ENCODE data around the gene MTNR1A.

DNA sequence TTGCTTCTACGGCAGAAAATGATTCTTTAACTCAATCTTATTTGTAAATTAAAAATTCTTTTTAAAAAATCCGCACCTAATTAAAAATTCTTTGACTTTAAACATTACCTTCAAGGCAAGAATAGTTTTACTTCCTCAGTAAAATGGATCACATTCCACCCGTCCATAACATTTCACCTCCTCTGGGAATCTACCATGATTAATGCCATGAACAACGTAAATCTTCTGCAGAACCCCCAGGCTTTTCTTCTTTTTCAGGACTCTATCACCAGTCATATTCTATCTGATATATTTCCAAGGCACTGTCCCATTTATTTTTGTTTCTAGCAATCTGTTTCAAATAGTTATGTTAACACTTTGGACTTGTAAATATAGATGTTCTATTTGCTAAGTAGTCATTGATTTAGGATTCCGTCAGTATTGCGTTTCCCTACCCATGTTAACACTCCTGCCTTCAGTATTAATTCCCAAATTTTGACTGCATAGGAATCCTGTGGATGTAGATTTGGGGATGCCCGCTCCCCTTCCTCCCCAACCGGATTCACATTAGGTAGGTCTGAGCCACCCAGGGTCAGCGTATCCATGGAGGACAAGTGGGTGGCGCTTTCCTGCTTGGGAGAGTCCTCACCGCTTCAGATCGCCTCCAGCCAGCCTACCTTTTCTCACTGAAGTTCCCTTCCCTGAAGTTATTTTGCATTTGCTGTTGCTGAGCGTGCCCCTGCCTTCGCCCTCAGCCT is 1.0 kb upstream of the SORBS2 start:
- PRO-cap, result no peak

GRCh38 chr4:185814753-185815060 is 2.7 kb upstream of the SORBS2 start:
- PRO-cap, result no peak

GRCh38 chr4:185816873-185817928 is 5.2 kb upstream of the SORBS2 start:
- PRO-cap, result no peak

DNA sequence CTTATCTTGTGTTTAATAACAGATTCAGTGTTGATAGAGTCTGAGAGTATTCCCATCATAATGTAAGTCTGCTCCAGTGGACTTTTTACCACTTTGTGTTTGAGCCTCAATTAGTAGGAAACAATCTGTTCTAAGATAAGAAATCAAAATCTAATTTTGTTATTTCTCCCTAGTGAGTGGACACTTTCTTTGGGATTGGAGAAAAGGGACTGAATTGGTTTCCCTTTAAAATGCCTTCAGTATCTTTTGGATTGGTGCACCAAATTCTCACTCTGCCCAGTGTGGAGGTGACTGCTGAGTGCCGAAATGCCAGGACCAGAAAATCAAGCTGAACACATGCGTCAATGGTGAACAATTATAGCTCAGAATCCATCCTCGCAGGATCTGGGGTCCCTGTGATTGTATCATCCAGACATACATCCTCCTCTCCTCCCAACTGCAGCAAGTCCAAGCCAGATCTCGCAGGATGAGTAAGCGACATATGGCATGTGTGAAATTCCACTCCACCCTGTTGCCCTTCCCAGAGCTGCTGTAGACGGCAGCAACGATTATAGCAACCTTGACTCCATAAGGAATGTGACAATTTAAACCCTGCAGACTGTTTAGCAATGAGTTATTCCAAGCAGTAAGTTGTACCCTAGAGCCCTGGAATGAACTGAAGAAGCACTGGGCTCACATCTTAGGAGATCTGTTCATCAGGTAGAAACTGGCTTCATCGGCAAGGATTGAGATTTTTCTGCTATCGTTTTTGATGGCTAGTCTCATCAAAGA is 35.3 kb upstream of the SORBS2 start:
- PRO-cap, result no peak

DNA sequence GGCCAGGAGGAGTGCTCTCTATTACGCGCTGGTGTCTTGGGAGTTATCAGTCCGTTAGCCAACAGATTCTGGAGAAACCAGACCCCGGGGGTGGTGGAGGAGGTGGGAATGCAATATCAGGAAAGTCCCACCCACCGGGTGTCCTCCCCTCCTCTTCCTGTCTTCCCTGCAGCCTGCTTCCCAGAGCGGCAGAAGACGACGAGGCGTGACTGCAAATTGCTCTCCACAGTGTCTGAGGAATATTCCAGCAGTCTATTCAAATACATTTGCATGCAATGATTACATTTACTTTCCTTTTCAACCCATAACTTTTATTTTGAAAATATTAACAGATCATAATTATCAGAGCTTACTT is 17.8 kb upstream of the TLR3 start:
- PRO-cap, result no peak

- PRO-cap, result no peak
Observed at GRCh38 chr4:186069666-186069994, 674 bp downstream of the TLR3 start.

DNA sequence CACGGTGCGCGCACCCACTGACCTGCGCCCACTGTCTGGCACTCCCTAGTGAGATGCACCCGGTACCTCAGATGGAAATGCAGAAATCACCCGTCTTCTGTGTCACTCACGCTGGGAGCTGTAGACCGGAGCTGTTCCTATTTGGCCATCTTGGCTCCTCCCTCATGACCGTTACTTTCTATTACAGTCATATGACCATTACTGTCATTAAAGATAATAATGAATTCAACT is 47.2 kb downstream of the TLR3 start:
- PRO-cap, result unidirectional peak, minus-strand start at position 163 of the sequence

DNA sequence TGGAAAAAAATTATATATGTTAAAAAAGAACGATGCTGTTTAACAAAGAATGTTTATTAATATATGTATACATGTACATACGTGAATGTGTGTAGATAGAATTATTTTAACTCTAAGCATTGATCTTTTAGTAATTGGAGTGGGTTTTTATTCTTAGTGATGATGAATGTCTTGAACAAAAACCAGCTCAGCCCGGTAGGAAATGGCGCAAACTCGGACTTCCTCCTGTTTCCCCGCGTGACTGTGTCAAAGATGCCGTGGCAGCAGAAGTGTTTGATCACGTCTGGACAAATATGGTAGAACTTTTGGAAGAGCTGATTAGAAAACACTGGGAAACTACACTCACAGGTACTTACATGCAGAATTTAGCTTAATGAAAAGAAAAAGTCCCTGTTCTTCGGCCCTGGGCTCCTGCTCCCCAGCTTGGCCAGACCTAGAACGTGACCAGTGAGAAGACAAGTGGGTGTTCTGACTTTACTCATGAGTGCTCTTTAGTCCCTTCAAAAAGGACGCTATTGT is 35.5 kb upstream of the CYP4V2 start:
- PRO-cap, result no peak

DNA sequence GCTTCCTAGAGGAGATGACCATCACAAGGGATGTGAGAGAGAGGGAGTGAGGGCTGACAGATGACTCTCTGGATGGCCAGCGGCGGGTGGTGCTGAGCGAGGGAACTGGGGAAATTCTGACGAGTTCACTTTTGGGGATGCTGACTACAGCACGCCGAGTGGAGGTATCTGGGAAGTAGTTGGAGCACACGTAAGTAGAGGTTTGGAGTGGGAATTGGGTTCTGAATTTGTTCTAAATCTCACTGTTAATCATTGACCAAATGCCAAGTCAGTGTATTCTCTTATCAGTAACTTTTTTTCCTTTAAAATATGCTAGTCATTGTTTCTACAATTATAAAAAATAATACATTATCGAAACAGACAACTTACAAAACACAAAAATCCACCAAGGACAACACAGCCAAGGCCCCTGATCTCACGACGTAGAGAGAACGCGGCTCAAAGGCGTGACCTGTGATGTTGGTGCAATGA is 22.4 kb upstream of the CYP4V2 start:
- PRO-cap, result no peak

DNA sequence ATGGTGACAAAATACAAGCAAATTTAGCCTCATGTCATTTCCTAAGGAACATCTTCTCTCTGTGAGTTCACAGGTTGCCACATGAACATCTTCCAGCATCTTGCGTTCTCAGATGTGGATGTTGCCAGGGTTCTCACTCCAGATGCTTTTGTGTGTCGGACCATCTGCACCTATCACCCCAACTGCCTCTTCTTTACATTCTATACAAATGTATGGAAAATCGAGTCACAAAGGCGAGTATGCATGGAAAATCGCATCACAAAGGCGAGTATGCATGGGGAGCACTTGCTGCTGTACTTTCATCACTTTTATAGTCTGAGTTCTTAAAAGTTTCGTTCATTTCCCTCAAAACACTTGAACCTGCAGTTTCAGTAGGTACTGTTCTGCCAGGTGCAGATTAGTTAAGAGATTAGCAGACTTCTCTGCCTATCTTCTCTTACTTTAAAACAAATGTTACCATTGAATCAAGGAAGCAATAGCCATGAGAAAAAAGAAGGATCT is 15.8 kb upstream of the F11 start:
- PRO-cap, result no peak

- PRO-cap, result no peak
Observed at GRCh38 chr4:186267117-186267381, 1.1 kb downstream of the F11 start.

GRCh38 chr4:186554169-186554928 is 1.0 kb downstream of the MTNR1A start:
- PRO-cap, result no peak

GRCh38 chr4:186554929-186555781 is at the start of gene MTNR1A:
TSS of gene MTNR1A (minus strand) at chr4:186555567.
- PRO-cap, result no peak

DNA sequence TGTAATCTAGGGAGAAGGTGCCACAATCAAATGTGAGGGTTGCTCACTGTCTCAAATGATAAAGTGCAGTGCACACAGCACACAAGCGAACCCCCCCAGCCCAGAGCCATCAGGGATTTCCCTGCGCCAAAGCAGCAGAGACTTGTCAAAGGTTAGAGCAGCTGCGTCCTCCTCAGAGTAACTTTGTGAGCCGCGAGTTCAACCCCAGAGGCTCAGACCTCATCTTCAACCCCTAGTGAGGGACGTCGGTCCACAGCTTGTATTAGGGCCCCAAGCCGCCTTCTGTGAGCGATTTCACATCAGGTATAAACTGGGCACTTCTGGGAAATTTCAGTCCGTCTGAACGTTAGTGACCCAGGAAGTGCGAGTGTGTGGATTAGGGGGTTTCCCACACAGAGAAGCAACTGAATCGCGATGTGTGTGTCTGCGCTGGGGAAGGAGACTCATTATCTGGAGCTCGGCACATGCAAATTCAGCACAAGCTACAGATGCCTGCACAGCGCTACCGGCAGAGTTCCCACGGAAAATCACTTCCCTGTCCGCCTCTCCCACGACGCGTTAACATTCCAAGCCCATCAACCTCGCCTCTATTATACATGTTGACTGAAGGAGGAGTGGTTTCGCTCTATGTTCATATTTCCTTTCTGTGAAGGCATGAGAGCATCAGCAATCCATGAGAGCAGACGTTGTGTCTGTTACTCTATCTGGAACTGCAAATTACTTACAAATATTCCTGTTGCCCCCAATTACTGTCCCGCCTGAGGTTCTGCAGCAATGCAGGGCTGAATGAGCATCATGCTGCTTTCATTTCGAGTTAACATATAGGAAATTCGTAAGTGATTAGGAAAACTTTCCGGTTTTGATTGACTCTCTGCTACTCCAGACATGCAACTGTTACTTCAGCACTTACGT is 14.8 kb upstream of the MTNR1A start:
- PRO-cap, result no peak

DNA sequence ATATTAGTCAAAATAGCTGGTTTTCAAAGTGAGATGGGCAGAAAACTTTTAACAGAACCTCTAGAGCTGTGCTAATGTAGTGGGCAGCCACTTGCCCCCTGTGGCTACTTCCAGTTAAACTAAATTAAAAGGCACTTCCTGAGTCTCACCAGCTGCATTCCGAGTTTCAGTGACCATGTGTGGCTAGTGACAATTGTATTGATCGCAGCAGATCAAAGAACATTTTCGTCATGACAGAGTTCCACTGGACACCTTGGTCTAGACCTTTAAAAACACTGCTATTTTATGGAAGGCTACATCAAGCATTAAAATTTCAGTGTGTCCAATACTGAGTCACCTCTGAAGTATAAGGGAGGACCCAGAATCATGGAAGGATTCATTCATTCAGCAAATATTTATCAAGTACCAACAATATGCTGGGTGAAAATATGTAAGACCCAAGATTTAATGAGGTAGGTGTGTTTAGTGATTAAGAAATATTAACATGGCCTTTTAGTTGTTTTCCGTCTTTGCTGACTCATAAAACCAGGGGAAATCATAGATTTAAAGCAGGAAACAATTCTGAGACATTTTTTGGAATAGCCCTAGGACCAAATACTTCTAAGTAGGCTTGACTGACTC is 5.1 kb upstream of the FAT1 start:
- PRO-cap, result no peak

DNA sequence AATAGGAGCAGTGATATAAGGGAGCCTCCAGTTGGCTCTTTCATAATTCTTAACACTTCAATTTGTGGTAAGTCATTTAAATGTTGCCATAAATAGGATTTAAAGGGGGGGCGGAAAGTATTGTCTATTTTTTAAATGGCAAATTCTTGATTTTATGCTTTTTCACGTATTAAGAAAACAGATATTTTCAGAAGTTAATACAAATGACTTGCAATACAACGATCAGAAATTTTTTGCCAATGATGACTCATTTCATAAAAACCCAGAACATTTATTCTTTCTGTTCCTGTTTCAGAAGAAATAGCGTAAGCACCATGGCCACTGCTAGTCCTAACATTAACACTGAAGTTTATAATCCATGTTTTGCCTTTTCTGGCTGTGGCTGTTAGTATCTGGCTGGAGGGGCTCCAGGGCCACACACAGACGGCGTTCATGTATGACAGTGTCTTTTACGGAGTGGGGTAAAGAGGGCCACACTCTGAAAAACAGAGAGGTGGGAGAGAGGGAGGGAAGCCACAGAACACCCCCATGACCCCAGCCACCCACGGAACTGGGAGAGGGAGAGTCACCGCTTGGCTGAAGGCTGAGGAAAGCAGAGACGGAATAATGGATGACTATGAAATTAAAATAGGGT is 115.9 kb upstream of the FAT1 start:
- PRO-cap, result no peak

DNA sequence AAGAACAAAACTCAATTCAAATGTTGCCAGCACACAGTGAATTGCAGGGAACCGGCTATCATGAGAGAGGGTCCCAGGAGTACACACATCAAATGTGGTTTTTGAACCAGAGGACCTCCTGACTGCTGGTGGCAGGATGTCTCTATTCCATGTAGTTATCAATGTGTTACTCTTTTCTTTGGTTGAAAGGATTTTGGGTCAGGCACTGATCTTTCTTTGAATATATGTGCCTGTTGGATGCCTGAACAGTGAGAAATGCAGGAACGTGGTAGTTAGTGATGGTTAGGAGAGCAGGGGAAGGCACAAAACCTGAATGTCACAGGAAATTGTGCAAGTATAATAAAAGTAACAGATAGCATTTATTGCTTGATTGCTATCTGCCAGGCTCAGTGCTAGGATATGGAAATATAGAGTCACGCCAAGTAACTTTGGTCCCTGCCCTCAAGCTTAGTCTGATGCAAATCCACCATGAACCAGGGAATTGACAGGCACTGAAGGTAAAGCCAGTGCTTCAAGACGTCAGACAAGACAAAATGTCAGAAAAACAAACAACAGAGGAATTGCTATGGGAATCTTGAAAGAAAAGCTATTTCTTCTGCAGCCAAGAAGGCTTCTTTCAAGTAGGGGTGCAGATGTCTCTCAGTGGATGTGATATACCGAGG is 219.8 kb upstream of the FAT1 start:
- PRO-cap, result no peak

DNA sequence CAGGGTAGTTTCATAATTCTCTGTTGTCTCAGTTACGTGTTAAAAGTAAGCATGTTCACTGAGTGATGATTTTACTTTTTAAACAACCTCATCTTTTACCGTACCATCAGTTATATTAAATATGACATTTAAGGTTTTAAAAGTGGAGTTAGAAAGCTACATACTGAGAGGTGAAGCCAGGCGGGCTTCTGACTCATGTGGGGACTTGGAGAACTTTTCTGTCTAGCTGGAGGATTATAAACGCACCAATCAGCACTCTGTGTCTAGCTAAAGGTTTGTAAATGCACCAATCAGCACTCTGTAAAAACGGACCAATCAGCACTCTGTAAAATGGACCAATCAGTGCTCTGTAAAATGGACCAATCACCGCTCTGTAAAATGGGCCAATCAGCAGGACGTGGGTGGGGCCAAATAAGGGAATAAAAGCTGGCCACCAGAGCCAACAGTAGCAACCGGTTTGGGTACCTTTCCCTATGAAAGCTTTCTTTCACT is 320.8 kb downstream of the TRIML1 start:
- PRO-cap, result no peak

GRCh38 chr4:189915312-189915654 is 25.4 kb upstream of the FRG1 start:
- PRO-cap, result no peak

DNA sequence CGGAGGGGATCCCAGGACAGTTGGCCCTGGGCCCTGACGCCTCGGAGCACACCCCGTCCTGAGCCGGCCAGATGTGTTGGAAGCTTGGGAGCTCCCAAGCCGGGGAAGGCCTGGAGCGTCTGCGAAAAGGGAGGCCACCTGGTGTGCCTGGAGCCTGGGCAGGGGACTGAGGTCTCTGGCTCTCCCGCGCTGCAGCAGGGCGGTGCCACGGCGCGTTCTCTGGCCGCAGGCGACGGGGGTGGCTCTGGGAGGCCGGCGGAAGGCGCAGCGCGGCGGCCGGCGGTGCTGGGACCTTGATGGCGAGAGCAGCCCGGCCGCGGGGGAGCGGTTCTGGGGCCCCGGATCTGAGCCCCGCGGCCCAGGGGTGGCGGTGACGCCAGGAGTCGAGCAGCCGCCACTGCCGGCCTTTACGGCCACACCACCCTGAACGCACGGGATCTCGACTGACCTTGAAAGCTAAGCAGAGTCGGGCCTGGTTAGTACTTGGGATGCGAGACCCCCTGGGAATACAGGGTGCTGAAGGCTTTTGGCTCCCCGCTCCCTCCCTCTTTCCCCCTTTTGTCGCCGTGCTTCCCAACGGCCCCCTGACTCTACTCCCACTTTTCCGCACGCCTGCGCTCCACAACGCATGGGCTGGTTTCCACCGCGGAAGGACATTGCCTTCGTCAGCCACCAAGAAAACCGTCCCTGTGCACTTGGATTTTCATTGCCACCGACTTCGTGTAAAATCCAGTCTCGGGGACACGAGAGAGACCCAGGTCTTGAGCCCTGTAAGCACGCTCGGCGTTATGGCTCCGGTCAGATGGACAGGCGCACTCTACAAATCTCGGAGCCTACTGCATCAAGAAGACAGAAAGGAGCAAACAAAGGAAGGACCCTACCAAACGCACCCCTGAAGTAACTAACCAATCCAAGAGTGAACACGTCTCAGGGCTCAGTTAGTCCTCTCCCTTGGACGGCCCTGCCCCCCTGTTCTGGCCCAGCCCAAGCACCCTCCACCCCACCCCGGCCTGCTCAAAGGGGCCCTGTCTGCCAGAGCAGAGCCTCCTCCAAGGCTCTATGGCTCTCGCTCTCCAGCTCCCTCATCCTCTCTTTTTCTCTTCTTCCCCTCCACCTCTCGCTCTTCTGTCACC is 9.4 kb downstream of the FRG2 start:
- PRO-cap, result bidirectional peak, plus-strand start at position 596 of the sequence, minus-strand start at position 448 of the sequence